ENCODE data around the genes CYP4Z1, STIL, RNF11, BTF3L4 and PRPF38A.

- PRO-cap, result no peak
- RAMPAGE, long total RNA, 4 experiments, result no peak in any of the 4 experiments
Measured at GRCh38 chr1:46804069-46804794, 5.4 kb downstream of the CYP4B1 start.

DNA sequence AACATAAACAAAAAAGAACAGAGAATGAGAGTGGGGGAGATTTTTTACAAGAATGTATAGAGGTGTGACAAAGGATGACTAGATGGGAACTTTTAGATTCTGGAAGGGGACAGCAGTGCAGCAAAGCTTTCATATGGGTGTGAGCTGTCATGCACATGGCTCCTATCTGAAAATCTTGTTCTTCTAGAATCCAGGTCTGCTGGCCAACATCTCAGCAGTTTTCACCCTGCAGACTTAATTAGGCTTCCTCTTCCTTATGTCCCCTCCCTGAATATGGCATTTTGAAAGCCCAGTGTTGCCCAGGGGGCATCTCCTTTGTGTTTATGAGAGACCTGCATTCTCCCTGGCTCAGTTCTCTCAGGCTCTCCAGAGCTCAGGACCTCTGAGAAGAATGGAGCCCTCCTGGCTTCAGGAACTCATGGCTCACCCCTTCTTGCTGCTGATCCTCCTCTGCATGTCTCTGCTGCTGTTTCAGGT is at the start of gene CYP4Z1:
Gene CYP4Z1 (plus strand): TSS at position 132 of the 477 bp plus-strand sequence.
- PRO-cap, result no peak
- RAMPAGE, long total RNA, 4 experiments, result no peak in any of the 4 experiments

DNA sequence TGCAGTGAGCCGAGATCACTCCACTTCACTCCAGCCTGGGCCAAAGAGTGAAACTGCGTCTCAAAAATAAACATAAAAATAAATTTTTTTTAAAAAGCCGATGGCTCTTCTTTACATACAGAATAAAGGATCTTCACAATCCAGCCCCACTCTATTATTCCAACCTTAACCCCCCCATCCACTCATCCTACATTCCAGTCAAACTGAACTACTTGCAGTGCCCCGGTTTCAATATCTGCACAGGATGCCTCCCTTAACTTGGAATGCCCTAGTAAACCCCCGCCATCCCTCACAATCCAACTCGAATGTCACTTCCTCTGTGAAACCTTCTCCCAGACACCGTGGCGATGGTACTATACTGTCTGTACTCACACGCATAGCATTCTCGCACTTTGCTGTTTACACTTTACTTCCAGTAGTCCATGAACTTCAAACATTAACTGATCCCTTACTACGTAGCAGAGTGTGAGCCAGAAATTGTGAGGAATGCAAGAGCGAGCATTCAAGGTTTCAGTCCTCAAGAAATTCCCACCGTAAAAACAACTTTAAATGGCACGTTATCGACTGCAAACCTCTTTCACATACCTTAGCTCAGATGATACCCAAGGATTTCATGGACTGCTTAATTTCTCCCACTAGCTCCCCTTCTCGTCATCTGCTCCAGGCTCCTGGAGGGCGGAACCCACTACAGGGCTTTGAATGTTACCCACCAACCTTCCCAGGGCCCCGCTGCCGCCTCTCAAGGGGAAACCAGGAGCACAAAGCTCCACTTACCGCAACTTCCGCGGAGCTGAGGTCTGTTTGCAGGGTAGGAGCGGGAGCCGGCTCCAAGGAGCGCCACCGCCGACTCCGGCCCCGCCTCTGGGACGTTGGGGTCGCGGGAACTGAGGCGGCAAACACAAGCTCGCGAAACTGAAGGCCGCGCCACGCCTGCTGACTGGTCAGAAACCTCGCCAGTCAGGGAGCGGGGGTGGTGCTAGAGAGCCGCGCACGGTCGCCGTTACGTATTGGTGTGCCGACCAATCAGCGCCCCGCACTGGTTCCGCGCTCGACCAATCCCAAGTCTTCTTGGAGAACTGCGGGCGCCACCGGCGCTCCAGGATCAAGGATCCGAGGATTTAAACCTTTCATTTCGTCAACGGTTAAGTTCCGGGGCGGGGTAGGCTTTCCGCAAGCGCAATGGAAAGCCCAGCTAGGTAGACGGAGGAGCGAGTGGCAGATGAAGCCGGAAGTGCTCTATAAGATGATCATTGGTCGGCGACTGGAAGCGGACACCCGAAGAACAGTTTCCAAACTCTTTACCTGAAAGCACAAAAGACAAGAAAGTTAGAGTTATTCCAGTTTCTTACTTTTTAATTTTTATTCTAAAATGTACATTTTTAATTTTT is at the start of gene STIL:
Gene STIL (minus strand): TSS at position 886 of the 1,388 bp plus-strand sequence.
- PRO-cap, result bidirectional peak, plus-strand start at position 1,250 of the sequence, minus-strand start at position 871 of the sequence
- RAMPAGE, long total RNA, 4 experiments, result no peak in any of the 4 experiments

DNA sequence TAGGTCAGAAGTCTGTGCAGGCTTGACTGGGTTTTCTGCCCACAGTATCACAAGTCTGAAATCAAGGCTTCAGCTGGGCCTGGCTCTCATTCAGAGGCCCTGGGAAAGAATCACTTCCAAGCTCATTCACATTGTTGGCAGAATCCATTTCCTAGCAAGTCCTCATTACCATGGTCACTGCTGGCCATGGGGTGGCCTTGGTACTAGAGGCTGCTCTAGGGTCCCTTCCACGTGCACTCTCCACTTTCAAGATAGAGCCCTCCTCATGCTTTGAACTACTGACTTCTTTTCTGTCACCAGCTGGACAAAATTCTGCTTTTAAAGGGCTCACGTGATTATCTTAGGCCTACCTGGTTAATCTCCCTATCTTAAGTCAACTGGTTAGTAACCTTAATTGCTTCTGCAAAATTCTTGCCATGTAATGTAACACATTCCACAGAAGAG is 25.5 kb upstream of the FOXE3 start:
- PRO-cap, result no peak
- RAMPAGE, long total RNA, 4 experiments, result no peak in any of the 4 experiments

- PRO-cap, result no peak
- RAMPAGE, long total RNA, 4 experiments, result no peak in any of the 4 experiments
Measured at GRCh38 chr1:47443977-47444634, 6.3 kb downstream of the FOXD2 start.

DNA sequence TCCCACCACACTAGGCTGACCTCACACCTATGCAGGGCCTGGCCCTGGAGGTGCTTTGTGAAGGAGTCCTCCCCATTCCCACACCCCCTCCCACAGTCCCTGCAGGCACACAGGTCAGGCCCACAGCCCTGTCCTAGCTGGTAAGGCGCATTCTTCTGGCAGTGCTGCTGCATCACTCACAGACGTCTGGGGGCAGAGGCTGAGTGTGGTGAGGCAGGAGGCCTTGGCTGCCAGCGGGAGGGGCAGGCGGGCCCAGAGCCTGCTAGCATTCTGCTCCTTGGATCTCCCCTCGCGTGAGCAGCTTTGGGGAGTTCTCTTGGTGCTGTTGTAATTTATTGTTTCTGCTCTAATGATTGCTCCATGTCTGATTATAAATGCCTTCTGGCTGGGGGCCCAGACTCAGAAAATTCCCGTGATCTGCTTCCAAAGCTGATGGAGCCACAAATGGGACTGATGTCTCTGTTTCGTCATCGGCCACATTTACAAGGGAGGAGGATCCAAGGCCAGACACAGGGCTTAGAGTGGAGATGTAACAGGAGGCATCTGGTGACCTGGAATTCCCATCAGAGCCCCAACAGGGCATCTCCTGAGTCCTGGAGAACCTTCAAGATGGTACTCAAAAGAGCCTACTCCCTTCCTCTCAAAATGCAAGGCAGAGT is 62.8 kb downstream of the TRABD2B start:
- PRO-cap, result bidirectional peak, plus-strand start at position 483 of the sequence, minus-strand start at position 305 of the sequence
- RAMPAGE, long total RNA, 4 experiments, result no peak in any of the 4 experiments

DNA sequence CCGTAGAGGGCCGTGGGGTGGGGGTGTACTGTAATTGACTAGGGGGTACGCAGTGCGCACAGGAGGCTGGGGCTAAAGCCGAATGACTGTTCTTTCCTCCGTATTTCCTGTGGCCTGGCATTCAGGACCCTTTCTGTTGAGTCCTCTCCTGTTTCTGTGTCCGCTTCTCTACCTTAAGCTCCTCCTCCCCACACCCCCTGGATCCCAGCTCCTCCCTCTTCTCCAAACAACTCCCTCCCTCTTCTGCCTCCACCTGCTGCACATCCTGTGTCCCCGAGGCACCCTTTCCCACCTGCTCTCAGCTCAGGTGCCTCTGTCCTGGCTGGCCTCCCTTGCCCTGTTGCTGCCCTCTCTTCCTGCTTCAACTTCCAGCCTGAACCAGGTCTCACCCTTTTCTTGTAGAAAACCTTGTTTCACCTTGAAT is 58.6 kb upstream of the TRABD2B start:
- PRO-cap, result no peak
- RAMPAGE, long total RNA, 4 experiments, result no peak in any of the 4 experiments

DNA sequence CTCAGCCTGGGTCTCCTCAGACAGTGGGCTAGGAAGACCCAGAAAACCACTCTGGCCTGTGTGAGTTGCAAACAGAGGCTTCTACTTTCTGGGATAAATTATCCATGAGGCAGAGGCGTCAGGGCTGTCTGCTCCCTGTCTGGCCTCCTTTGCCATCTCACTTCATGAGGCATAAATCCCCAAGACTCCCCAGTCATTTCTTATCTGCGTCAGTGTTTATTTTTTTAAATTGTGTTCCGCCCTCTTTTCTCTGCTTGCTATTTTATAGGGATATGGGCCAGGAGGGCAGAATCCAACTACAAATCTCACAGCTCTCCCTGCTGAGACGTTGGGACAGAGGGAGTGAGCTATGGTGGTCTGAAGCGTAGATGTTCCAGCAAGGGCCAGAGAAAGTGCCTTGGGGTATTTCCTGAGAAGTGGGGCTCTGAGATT is 80.7 kb upstream of the TRABD2B start:
- PRO-cap, result no peak
- RAMPAGE, long total RNA, 4 experiments, result no peak in any of the 4 experiments

- PRO-cap, result no peak
- RAMPAGE, long total RNA, 4 experiments, result no peak in any of the 4 experiments
Measured at GRCh38 chr1:48409385-48409840, 62.6 kb downstream of the SPATA6 start.

GRCh38 chr1:48677397-48677891 is 99.2 kb downstream of the BEND5 start:
- PRO-cap, result no peak
- RAMPAGE, long total RNA, 4 experiments, result no peak in any of the 4 experiments

DNA sequence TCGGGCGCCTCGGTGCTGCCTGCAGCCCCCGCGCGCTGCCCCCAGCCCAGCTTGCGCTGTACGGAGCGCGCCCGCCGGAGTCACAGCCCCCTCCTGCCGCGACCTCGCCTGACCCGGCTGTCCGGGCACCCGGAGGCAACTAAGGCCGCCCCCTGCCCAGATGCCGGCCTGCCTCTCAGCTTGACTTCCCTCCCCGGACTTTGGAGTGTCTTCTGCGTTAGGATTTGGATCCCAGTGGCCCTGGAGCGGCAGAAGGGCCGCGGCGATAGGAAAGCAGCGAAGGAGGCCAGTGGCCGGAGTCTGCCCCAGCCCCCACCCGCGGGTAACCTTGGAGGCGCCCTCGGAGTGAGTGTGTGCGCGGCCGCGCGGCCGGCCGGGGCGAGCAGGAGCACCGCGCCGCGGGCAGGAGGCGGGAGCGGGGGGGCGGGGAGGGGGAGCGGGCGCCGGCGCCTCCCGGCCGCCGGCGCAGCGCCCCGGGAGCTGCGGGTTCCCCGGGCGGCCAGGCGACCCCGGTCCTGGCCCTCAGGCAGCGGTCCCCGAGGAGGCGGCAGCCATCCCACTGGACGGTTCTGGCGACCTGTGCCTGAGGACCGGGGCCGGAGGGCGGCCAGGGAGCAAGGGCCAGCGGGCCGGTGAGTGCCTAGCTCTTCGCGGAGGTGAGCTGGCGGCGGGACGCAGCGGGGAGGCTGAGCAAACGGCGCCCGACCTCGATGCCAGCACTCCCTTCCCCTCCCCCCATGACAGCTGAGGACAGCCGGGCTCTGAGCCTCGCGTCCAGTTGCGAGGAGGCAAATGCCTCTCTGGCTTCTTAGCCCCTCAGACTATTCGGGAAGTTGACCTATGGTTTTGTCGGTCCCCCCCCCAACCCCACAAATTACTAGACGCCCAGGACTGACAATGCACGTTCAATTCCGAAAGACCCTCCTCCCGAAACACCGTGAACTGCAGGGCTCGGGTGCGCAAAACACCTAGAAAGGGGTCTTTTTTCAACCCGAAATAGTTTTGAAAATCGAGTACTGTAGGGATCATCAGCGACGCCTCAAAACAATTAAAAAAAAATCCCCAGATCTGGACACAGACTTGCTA is 8.0 kb downstream of the CDKN2C start:
- PRO-cap, result bidirectional peak, plus-strand start at position 352 of the sequence, minus-strand start at position 302 of the sequence; bidirectional peak, plus-strand start at position 747 of the sequence, minus-strand start at position 658 of the sequence; bidirectional peak, plus-strand start at position 777 of the sequence, minus-strand start at position 802 of the sequence
- RAMPAGE, long total RNA, 4 experiments, result start-site peak on the plus strand in 1 of 4 experiments, centred at position 150 of the sequence, 13 reads per replicate

- PRO-cap, result no peak
- RAMPAGE, long total RNA, 4 experiments, result no peak in any of the 4 experiments
Measured at GRCh38 chr1:51235455-51236126, 482 bp upstream of the RNF11 start.

DNA sequence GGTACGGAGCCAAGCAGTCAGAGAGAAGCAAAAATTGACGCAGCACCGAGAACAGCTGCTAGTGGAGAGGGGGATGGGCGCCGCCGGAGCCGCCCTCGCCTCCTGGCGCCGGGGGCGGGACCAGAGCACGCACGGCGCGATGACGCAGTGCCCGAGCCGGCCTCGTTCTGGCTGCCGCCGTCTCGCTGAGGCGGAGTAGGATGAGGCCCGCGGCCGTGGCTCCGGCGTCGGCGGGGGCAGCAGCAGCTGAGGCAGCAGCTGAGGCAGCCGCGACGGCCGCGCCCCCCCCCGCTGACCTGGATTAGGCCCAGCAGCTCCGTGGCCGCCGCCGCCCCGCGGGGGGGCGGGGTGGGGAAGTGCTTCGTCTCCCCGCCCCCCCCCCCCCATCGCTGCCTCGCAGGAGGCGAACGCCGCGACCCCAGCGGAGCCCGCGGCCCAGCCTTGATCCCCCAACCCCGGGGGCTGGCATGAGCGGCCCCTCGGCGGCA is at the start of gene RNF11:
Gene RNF11 (plus strand): TSS at position 147 of the 488 bp plus-strand sequence.
- PRO-cap, result bidirectional peak, plus-strand start at position 147 of the sequence, minus-strand start at position 69 of the sequence
- RAMPAGE, long total RNA, 4 experiments, result no peak in any of the 4 experiments

DNA sequence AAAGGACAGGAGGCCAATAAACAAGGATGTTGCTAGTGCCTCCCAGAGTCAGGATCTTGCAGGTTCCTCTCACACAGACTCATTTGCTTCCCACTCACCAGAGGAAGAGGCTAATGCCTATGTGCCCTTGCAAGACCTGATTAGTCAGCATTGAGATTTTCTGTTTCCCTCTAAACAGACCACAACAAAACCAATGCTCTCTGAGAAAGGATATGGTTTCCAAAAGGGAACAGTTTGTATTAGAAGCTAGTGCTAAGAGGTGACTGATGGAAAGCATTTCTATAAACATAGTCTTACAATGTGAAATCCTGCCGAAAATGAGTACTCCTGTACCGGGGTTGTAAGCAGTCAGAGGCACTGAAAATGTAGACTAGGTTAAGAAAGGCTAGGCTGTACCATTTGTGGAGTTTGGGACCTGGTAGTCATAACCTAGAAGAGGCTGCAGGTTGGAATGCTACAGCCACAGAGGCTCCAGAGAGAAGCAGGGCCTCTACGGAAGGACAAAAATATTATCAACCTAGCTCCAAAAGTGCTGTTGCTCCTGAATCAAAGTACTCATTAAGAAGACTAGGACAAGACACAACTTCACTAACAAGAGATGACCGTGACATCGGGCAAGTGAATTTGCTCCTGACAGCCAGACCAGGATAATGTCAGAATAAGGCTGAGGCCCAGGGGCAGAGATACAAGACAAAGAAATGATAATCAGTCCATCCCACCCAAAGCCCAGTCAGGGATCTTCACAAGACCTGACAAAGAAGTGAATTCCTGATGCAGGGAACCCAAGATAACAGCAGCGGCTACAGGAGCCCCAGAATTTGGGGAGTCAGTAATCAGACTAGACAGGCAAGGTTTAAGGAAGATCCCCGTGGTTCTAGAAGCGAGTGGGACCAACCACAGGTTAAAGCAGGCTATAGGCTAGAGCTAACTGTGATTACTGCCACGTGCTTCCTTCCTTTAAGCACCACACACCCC is 85.3 kb downstream of the NRDC start:
- PRO-cap, result no peak
- RAMPAGE, long total RNA, 4 experiments, result no peak in any of the 4 experiments

- PRO-cap, result bidirectional peak, plus-strand start at chr1:52056295, minus-strand start at chr1:52056180
- RAMPAGE, long total RNA, 4 experiments, result start-site peak on the plus strand in 4 of 4 experiments, at chr1:52056294-52056338 at its widest, 168 to 810 reads per replicate; start-site peak on the minus strand in 2 of 4 experiments, at chr1:52055886-52056180 at its widest, 23 to 34 reads per replicate
Measured at GRCh38 chr1:52055943-52056641, at the start of gene BTF3L4. Gene BTF3L4 (plus strand): TSS chr1:52056295.

GRCh38 chr1:52140795-52141337 is 1.0 kb upstream of the ZFYVE9 start:
- PRO-cap, result no peak
- RAMPAGE, long total RNA, 4 experiments, result no peak in any of the 4 experiments

DNA sequence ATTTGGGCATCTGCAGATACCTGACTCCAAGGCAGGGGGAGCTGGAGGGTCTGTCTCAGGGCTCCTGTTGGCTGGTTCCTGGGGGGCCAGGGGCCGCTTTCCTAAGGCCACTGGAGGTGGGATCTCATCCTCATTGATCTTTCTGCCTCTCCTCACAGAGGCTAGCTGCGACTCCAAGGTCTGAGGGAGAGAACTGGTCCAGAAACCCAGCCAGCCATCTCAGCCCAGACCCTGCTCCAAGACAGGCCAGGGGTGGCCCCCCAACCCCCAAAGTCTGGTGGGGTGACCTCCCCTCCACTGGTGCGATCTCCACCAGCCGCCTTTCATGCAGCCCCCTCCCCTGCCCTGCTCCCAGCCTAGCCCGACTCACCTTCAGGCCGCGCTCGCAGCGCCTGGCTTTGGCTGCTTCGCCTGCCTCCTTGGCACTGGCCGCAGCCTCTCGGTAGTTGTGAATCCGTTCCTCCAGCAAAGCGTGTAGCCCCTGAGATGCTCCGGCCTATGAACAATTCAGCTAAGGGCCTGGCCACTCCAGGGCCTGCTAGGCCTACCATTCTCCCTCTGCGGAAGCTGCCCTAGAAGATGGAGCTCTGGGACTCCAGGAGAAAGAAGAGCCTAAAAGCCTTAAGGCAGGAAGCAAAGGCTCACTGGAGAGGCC is 5.8 kb downstream of the CC2D1B start:
- PRO-cap, result no peak
- RAMPAGE, long total RNA, 4 experiments, result no peak in any of the 4 experiments

- PRO-cap, result bidirectional peak, plus-strand start at chr1:52404602, minus-strand start at chr1:52404477
- RAMPAGE, long total RNA, 4 experiments, result start-site peak on the plus strand in 2 of 4 experiments, at chr1:52404595-52404618 at its widest, 99 to 201 reads per replicate
Measured at GRCh38 chr1:52404270-52405385, at the start of gene PRPF38A. Gene PRPF38A (plus strand): TSS chr1:52404602.

GRCh38 chr1:52405484-52405861 is 1.1 kb downstream of the PRPF38A start:
- PRO-cap, result no peak
- RAMPAGE, long total RNA, 4 experiments, result no peak in any of the 4 experiments

DNA sequence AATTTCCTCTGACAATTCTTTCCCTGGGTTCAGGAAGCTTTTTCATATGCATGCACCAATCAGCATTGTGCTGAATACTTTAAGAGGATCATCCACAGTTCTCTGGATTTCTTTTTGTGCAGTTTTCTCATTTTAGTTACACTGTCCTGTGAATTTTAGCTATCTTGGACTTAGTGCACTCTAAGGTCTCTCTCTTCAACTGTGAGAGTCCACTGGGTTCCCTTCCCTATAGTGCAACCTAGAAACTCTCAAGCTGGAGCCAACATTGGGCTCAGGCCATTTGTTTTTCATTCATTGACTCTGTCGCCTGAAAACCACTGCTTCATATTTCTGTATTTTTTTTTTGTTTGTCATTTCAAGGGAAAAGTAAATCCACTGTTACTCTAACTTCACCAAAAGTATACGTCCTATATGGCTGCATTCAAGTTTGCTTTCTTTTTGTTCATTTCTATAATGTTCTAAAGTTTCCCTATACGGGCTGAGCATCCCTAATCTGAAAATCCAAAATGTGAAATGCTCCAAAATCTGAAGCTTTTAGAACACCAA is 45.7 kb downstream of the TUT4 start:
- PRO-cap, result no peak
- RAMPAGE, long total RNA, 4 experiments, result no peak in any of the 4 experiments

Data from gastroesophageal sphincter (tissue), 4 donors.